Left cardiac atrium (tissue), 1 donor: ENCODE measurements around the gene ACTRT2.

- PRO-cap = bidirectional peak, plus-strand start at chr1:2227294, minus-strand start at chr1:2226954; bidirectional peak, plus-strand start at chr1:2228033, minus-strand start at chr1:2227639
Observed at GRCh38 chr1:2226762-2227764, 1.1 kb upstream of the SKI start.

DNA sequence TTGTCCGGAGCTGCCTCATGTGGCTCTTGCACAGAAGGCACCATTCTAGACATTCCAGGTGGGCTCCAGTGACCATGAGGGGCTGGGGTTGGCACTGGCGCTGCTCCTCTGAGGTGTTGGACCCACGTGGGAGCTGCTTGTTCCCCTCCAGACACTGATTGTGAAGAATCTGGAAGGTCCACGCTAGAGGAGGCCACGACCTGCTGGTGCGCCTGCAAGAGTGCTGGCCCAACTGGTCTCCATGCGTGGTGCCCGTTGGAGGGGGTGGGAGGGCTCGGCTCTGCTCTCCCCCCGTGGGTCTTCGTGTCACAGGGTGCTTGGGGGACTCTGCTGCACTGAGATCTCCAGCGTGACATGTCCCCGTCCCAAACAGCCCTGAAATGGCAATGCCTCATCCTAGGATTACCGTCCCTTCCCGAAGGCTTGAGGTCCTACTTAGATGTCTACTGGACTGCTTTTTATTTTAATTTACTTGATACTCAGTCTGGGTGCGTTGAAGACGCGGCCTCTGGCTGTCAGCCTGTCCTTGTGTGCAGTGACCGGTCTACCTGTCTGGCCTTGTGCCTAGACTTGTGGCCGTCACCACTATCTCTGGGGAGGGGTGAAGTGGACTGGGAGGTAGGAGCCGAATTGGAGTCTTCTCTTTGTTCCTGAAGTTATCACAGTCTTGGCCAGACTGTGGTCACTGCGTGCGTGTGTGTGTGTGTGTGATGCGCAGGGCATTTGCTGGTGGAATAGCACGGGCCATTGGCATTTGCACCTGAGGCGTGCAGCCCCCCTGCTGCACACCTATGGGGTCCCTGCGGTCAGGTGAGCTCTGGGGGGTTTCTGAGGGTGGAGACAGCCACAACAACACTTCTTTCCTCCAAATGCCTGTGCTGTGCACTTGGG, 26.2 kb downstream of the SKI start:
- PRO-cap = no peak

GRCh38 chr1:2286757-2287343, 58.7 kb downstream of the SKI start:
- PRO-cap = no peak

DNA sequence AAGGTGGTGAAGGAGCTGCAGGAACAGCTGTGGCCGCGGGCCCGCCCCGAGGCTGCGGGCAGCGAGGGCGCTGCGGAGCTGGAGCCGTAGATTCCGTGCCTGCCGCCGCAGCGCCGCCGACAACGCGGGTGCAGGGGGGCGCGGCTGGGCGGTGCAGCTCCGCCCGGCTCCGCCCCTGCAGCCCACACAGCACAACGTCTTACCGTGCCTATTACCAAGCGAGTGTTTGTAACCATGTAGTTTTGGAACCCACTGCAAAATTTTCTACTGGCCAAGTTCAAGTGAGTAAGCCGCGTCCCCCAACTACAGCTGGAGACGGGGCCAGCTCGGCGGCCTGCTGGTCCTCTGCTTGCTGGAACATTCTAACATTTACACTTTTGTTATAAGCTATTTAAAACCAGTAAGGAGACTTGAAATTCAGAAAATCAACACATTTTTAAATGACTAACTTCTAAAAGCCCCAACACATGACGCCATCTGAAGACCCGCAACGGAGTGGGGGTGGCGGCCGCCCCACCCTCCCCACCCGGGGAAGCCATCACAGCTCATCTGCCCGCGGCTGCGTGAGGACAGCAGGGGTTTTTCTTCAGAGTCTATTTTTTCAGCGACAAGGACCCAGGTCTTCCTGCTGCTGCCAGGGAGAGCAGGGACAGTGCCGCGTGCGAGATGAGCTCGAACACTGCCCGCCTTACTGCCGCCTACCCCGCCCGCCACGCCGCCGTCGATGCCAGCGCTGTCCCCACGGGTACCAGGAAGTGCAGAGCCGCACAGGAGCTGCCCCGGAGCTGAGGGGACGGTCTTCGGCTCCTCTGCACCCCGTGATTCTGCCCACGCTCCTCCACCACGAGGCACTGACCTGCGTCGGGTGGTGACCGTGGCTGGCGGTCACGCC, 78.8 kb downstream of the SKI start:
- PRO-cap = no peak

GRCh38 chr1:2384963-2385612, 6.3 kb downstream of the MORN1 start:
- PRO-cap = no peak

DNA sequence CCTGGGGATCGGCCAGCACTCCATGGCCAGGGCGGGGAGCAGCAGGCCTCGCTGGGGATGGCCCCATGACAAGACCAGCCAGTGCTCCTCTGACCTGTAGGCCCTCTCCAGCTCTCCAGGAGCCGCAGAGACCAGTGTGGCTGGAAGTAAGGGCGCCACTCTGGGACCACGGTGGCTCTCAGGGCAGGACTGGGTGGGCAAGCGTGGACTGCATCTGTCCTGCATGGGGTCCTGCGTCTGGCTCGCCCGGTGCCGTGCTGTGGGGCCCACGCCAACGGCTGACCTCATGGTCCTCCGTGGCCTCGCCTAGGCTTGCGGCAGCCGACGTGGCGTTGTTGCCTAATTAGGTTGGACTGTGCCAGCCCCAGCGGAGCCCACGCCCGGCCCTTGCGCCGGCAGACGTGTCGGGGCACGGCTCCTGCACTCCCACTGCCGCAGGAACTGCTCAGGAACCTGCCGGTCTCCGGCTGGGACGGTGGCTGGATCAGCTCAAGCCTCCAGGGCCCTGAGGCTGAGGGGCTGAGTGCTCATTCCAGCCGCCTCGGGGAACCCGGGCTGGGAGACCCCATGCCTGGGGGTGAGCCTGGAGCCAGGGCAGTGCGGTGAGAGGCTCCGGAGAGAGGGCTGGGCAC, 16.0 kb upstream of the PEX10 start:
- PRO-cap = no peak

DNA sequence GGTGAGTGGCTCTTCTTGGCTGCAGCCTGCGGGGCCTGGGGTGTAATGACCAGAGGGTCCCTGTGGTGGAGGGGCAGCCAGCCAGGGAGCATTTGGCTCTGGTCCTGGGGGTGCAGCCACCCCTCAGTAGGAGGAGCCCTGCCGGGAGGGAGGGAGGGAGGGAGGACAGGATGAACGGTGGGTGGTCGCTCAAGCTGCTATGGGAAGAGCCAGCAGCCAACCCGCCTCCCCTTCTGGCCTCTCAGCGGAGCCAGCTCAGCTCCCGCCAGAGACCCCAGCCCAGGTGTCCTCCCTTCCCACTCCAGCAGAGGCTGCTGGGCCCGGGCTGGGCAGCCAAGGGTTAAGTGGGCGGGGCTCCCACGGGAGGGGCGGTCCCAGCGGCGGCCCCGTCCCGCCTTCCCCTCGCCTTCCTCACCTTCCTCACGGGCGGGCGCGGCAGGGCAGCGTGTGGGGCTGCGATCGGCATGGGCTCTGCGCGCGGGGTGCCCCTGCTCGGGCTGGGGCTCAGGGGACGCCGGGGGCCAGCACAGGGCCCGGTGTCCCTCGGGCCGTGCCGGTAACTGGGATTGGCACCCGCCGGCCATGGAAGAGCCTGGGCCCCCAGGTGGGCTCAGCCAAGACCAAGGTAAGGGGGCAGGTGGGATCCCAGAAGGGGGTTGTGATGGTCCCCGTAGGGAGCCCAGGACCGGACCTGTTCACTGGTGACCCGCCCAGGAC, 8.9 kb upstream of the PLCH2 start:
- PRO-cap = no peak

- PRO-cap = no peak
Observed at GRCh38 chr1:2544226-2545005, 11.8 kb upstream of the TNFRSF14 start.

DNA sequence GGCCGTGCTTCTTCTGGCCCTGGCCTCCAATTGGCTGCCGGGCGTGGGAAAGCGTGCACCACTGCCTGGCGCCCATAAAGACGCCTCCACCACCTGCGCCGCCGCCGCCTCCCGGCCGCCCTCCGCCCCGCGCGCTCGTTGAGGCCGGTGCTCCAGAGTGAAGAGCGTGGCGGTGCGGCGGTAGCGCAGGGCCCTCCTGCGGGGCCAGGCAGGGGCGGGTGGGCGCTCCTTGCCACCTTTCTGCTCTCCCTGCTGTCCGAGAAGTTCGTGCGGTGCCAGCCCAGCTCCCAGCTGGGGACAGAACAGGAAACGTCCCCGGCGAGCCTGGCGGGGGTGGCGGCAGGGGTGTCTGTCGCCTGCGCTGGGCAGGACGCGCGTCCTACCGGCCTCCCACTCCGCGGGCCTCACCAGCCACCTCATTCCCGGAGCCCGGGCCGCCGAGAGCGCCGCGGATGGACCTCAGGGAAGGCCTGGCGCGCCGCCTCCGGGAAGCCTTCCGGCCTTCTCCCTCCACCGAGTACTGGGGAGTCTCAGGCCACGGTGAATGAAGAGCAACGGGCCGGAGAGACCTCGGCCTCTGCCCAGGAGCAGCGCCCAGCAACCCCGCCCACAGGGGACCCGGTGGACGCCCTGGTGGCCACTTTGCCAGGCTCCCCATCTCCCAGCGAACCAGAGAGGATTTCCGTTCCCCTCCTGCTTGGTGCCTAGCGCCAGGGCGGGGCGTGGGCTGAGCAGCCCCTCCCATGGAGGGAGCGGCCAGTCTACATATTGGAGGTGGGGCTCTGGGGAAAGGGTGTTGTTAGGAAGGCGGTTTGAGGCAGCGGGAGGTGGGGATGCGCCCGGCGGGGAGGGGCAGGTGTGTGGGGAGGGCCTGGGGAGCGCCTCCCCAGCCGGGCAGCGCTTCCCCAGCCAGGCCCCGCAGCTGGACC, 9.6 kb upstream of the TNFRSF14 start:
- PRO-cap = bidirectional peak, plus-strand start at position 104 of the sequence, minus-strand start outside the sequence; bidirectional peak, plus-strand start at position 777 of the sequence, minus-strand start at position 671 of the sequence

DNA sequence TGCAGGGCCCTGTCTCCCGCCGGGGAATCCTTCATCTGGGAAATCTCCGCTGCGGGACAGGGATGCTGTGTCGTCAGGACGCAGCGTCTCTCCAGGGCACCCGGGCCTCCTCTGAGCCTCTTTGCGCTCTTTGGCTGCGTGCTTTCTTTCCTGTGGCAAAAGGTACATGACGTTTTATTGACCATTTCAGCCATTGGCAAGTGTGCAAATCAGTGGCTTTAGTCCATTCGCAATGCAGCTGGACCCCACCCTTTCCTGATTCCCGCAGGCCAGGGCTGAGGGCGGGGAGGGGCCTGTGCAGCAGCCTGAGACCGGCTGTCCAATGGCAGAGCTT, 6.1 kb upstream of the TNFRSF14 start:
- PRO-cap = unidirectional peak, minus-strand start at position 149 of the sequence

DNA sequence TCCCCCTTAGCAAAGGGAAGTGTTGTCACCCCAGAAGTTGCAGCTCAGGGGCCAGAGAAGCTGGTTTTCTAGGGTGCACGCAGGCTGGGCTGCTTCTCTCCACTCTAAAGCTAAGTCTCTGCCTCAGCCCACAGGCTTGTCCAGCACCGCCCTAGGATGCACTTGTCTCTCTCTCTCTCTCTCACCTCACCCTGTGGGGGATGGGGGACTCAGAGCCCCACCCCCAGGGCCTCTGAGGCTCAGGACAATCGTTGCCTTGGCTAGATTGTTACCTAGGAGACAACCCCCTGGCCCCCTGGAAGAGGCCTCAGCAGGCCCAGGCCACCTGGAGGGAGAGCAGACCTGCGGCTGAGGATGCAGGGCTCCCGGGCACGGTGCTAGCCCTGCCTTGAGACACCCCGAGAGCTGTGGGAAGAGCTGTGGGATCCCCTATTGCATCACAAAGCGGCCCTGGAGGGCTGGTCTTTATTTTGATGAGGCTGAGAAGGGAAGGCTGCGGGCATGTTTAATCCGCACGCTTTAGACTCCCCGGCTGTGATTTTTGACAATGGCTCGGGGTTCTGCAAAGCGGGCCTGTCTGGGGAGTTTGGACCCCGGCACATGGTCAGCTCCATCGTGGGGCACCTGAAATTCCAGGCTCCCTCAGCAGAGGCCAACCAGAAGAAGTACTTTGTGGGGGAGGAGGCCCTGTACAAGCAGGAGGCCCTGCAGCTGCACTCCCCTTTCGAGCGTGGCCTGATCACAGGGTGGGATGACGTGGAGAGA, at the start of gene ACTRT2:
Gene ACTRT2, plus strand, starts transcription at position 282 of the 765 bp plus-strand sequence.
- PRO-cap = no peak

DNA sequence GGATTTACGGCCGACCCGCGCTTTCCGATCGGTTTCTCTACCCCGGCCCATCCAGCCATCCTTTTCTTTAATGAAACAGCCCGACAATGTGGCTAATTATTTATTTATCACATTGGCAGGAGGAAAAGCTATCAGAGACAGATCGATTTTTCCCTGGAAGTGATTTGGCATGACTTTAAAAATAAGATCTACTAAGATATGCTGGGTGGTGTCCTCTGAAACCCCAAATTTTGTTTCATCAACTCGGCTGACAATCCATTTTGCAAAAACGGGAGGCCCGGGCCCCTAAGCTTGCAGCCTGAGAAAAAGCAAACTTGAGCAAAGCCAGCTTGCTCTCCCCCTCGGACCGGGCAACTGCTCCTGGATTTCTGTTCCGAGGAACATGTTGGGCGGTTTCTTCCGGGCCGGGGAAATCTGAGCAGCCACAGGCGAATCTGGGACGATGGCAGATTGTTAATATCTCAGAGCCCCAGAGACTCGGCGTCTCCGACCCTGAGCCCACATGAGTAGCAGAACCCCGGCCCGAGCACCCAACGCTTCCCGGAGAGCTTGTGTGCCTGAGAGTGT, 11.4 kb downstream of the PRDM16 start:
- PRO-cap = no peak

GRCh38 chr1:3314372-3314739, 140.1 kb upstream of the ARHGEF16 start:
- PRO-cap = no peak

DNA sequence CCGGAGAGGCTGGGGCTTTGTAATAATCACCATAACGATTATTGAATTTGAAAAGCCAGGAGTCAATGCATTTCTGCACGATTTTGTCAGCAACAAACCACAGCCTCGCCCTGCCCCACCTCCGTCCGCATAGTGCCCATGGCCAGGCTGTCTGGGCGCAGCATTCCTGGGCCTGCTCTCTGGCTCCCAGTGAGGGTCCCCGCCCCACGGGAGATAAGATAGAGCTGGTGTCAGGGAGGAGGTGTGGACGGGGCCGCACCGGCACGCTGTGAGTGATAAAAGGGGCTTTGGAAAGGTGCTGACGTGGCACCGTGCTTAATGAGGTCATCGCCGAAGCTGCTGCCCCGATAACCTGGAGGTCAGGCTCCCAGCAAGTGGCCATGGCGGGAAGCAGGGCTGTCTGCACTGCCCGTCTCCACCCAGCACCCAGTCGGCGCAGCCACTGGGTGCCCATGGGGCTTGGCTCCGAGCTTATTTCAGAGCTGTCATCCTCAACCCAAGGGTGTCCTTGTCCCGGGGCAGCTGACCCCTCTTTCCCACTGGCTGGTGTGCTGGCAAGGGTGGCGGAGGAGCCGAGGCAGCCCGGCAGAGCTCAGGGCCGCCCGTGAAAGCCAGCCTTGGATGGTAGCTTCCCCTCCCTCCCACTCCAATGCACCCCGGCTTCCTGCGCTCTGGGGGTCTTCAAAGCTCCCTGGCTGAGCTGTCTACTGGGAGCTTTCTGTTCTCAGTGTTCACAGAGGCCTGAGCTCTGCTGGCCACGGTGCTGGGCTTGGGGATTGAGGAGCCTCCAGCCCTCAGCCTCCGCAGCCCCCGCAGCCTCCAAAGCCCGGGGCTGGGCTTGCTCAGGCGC, 105.2 kb upstream of the ARHGEF16 start:
- PRO-cap = no peak

DNA sequence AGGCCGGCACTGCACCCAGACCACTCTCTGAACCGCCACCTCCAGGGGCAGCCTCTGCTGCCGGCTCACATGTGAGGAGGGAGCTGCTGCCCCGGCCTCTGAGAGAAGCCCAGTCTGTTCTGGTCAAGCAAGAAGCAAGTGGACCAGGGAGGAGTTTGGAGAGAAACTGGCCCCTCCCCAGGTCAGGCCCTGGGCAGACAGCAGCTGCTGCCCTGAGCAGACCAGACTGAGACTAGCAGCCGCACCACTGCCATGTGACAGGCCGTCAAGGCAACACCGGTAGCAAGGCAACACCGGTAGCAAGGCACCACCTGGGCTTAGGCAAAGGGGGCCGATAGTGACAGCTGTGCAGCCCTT, 50.3 kb downstream of the ARHGEF16 start:
- PRO-cap = no peak

GRCh38 chr1:3640270-3640725, 9.6 kb downstream of the WRAP73 start:
- PRO-cap = no peak

GRCh38 chr1:3745760-3747003, 6.1 kb upstream of the CCDC27 start:
- PRO-cap = no peak

DNA sequence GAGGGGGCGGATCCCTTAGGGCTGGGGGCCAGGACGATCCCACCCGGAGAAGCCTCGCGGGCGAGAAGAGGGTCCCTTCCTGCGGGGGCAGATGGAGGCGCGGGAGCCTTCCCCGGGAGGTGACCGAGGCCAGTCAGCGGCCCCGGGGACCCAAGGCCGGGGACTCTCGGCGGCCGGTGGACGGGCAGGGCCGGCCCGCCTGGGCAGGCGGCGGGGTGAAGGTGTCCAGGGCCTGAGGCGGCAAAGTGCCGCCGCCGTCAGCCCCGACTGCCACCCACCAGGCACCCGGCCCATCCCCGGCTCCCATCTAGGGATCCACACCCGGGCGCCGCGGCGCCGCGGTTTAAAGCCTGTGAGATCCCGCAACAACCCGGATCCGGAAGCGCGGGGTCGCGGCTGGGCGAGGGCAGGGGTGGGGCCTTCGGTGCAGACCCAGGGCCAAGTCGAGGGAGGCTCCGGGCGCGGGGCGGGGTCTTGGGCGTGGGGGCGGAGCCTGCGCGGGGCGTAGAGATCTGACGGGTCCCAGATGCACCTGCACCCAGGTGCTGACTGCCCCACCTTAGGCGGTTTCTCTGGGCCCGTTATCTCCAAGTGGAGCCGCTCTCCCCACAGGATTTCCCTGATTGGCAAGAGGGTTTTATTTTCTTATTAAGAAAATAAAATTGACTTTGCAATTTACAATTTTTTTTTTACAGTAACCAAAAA, 5.1 kb upstream of the CCDC27 start:
- PRO-cap = bidirectional peak, plus-strand start at position 403 of the sequence, minus-strand start at position 372 of the sequence

- PRO-cap = no peak
Observed at GRCh38 chr1:3774611-3775808, 2.5 kb downstream of the SMIM1 start.

DNA sequence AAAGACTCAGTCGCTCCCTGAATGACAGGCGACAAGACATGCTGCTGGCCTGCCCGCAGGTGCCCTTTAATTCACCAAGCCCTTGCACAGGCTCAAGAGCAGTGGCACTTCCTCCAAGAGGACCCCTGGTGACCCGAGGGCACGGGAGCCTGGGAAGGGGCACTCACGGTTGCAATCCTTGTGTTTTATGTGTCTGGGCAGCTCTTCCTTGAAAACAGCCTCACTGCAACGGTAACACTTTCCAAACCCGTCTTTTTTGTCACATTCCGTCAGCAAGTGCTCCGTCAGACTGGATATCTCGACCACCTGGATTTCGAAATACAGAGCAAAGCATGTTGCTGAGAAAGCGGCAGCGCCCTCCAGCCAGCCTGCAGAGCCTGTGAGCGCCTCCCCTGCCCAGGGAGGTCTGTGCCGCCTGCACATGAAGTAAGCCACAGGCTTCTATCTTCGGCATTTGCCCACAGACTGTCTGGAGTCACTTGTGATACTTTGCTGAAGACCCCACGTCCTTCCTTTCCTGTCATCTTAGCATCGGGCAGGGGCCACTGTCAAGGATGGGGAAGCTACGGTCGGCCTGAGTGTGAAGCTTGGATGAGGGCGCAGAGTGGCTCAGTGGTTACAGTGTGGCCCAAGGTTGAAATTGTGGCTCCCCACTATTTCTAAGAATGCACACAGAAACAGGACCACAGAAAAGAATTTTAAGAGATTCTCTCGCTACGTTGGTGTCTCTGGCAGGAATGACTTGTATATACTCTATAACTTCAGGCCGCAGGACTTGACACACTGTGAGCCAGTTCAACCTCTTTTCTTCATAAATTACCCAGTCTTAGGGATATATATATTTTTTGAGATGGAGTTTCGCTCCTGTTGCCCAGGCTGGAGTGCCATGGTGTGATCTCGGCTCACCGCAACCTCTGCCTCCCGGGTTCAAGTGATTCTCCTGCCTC, 27.2 kb upstream of the LRRC47 start:
- PRO-cap = no peak